Fibroblast of villous mesenchyme (primary cell): ENCODE measurements around a stretch of chr20.

GRCh38 chr20:48275698-48276239 lies 490.5 kb upstream of the SULF2 start:
- CAGE, long polyA plus RNA = no peak

DNA sequence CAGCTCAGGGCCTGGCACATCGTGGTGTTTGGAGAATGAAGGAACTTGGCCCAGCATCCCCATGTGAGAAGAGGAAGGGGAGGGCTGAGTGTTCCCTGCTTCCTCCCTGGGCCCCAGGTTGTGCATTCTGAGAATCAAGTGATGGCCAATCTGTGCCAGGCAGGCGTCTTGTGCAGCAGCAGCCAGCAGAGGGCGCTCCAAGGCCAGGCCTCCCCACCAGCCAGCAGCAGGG lies 192.1 kb downstream of the PREX1 start:
- CAGE, long polyA plus RNA = no peak

- CAGE, long polyA plus RNA = no peak
These were observed 180.2 kb downstream of the PREX1 start for GRCh38 chr20:48647415-48648195.

DNA sequence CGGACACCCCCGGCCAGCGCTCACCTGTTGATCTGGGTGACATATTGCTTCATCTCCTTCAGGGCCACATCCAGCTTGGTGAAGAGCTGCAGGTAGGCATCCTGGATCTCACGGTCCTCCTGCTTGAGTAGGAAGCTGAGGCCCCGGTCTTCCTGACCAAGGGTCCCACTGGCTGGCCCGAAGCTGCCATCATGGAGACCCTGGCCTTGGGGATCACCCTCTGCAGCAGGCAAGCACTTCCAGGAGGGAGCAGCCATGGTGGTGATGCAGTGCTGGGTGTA lies 178.6 kb downstream of the PREX1 start:
- CAGE, long polyA plus RNA = no peak

DNA sequence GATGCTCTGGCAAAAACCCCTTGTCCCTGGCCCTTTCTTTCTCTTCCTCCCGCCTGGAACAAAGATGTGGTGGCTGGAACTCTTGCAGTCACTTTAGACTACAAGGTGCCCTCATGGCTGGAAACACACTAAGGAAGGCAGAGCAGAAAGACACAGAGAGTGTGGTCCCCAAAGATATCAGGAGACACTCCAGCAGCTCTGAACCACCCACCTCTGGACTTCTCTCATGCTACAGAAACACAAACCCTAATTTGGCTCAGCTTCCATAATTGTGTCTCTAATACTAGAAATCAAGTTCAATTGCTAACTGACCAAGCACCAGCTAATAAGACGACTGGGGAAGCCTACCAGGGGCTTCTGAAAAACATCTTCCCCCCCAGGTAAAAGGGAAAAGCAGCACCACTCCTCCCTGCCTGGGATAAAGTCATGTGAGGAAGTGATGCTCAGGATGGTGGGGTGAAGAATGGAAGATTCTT lies 160.7 kb downstream of the PREX1 start:
- CAGE, long polyA plus RNA = no peak

GRCh38 chr20:48682355-48683180 lies 145.2 kb downstream of the PREX1 start:
- CAGE, long polyA plus RNA = no peak

DNA sequence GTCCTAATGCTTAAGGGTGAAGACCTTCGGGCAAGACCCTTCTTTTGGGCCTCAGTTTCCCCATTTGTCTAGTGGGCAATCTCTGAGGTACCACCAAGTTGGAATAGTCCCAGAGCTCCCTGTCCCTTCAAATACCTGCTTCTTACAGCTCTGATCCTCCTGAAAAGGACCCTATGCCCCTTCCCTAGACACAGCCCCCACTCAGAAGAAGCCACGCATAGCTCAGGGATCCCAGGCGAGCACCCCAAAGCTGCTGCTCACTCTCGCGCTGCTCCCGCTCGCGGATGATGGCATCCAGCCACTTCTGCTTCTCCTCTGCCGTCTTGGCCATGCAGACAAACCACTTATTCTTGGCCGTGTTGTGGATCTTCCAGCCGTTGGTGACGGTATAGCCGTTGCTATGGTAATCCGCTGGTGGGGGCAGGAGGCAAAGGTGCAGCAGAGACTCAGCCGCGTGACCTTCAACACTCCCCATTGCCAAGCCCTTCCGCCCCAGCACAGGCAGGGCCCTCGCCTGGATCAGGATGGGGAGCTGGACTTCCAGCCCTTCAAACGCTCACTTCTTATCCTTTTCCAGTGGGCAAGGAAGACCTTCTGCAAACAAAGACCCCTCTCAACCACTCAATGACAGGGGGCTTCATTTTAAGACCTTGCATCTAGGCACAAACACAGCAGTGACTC lies 137.0 kb downstream of the PREX1 start:
- CAGE, long polyA plus RNA = no peak

DNA sequence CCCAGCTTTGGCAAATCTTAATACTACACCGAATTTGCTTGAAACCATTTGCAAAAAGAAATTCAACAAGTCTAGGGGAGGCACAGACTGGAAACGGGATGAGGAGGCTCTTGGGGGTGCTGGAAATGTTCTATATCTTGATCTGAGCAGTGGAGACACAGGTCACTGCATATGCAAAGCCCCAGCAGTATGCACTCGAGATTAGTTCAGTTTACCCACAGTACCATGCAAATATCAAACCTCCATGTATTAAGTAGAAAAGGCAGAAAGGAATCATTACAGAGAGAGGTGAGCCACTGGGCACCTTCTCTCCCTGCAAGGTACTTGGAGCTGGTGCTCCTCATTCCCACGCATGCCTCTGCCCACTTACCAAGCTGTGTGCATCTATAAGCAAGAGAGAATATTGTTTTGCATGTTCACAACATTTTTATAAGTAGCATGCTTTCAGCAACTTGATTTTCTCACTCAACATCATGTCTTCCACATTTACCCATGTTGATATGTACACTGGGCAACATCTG lies 75.8 kb downstream of the PREX1 start:
- CAGE, long polyA plus RNA = no peak

- CAGE, long polyA plus RNA = no peak
These were observed 4.9 kb downstream of the PREX1 start for GRCh38 chr20:48822734-48823466.

GRCh38 chr20:48824622-48825135 lies 3.1 kb downstream of the PREX1 start:
- CAGE, long polyA plus RNA = no peak

DNA sequence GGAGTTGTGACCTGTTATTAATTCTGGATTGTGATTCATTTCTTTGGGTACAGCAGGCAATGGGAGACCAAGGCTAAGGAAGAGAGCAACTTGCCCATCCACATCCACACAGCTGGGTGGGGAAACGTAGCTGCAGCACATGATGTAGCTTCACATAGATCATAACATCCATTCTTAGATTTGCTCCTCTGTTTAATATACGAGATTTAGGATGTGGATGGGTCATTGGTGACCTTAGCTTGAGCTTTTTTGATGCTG lies 5.2 kb downstream of the ARFGEF2 start:
- CAGE, long polyA plus RNA = no peak

DNA sequence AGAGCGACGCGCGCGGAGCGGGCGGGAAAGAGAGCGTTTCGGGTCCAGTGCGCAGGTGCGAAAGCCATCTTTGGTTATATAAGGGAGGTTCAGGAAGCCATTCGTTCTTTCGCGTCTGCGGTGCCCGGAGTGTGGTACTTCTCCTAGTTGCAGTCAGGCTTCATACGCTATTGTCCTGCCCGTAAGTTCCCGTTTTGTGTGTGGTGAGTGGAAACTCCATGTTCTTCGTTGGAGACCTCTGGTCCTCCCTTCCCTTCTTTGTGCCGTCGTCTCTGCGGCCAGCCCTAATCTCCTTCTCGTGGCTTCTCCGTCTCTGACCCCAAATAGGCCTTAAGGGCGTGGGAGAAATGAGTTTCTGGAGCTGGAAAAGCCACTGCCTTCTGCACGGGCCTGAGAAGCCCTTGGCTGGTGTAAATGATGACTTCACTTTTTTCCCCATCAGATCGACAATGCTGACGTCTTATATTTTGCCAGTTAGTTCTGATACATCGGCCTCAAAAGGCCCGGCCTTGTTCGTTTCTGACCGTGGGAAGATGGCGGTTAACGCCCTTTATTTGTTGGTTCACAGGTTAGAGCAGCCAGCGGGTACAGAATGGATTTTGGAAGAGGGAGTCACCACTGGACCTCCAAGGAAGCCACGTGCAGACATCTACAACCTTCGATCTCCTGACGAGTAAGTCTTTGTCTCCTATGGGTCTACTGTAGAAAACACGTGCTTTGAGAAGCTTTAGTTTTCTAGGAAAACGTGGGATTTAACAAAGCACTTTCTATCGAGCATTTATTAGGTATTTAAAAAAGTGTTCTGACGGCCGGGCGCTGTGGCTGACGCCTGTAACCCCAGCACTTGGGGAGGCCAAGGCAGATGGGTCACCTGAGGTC lies 918 bp upstream of the ZNFX1 start:
- CAGE, long polyA plus RNA = no peak

GRCh38 chr20:49279941-49281041 lies 2.4 kb upstream of the ZNFX1 start:
- CAGE, long polyA plus RNA = no peak

- CAGE, long polyA plus RNA = no peak
These were observed 6.0 kb upstream of the ZNFX1 start for GRCh38 chr20:49283975-49284142.

- CAGE, long polyA plus RNA = no peak
These were observed 71.9 kb upstream of the ZNFX1 start for GRCh38 chr20:49349757-49350122.

DNA sequence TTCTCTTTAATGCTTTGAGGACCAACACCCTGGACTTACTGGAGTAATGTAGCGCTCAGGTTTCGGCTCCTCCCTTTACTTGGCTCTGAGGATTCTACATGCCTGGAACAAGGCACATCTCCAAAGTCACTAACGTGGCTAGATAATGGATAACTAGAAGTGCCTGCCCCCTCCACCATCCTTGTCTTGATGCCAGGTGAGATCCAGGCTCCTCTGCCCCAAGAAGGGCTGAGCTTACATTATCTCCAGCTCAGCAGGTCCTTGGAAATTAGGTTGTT lies 75.5 kb upstream of the ZNFX1 start:
- CAGE, long polyA plus RNA = no peak

DNA sequence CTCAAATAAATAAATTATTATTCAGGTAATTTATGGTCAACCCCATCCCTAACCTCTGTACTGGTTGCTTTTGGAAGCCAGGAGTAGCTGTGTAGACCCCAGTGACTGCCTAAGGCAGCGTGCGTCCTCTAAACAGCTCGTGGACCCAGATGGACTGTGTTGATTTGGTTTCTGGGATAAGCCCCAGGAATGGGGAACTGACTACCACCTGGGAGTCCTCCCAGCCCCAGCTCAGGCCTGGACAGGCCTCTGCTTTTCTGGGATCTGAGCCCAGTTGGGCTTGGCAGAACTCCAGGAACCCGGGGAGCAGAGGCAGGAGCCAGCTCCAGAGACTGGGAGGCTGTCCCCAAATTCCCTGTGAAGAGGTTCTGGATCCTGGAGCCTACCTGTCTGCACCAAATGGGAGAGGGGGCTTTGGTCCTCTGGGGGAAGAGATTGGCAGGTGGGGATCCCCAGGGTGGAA lies 100.9 kb downstream of the KCNB1 start:
- CAGE, long polyA plus RNA = no peak

GRCh38 chr20:49385461-49386015 lies 96.9 kb downstream of the KCNB1 start:
- CAGE, long polyA plus RNA = no peak

- CAGE, long polyA plus RNA = no peak
These were observed 62.2 kb downstream of the KCNB1 start for GRCh38 chr20:49420260-49420769.

DNA sequence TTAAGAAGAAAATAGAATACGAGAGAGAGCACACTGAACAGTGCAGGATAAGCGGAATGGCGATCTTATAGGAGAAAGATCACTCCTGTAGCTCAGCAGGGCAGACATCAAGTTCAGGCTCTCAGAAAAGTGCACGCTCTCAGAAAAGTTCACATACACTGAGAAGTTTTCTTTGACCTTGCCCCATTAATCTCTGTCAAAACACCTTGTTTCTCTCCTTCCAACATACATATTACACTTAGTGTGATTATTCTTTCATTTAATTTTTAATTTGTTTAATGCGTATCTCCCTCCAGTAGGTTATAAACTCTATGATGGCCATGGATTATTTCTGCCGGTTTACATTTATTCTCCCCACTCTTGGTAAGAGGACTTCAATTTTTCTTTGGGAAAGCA lies 16.2 kb downstream of the KCNB1 start:
- CAGE, long polyA plus RNA = no peak